T47D (cell line): ENCODE data around the gene SEC24A.

GRCh38 chr5:133820207-133821074 lies 148.0 kb downstream of the C5orf15 start:
- RRBS, result no CpG with 5 or more reads among the region's 10 CpGs

- RRBS, result no CpG with 5 or more reads among the region's 5 CpGs
Observed at GRCh38 chr5:133994902-133995234, 9.9 kb downstream of the VDAC1 start.

DNA sequence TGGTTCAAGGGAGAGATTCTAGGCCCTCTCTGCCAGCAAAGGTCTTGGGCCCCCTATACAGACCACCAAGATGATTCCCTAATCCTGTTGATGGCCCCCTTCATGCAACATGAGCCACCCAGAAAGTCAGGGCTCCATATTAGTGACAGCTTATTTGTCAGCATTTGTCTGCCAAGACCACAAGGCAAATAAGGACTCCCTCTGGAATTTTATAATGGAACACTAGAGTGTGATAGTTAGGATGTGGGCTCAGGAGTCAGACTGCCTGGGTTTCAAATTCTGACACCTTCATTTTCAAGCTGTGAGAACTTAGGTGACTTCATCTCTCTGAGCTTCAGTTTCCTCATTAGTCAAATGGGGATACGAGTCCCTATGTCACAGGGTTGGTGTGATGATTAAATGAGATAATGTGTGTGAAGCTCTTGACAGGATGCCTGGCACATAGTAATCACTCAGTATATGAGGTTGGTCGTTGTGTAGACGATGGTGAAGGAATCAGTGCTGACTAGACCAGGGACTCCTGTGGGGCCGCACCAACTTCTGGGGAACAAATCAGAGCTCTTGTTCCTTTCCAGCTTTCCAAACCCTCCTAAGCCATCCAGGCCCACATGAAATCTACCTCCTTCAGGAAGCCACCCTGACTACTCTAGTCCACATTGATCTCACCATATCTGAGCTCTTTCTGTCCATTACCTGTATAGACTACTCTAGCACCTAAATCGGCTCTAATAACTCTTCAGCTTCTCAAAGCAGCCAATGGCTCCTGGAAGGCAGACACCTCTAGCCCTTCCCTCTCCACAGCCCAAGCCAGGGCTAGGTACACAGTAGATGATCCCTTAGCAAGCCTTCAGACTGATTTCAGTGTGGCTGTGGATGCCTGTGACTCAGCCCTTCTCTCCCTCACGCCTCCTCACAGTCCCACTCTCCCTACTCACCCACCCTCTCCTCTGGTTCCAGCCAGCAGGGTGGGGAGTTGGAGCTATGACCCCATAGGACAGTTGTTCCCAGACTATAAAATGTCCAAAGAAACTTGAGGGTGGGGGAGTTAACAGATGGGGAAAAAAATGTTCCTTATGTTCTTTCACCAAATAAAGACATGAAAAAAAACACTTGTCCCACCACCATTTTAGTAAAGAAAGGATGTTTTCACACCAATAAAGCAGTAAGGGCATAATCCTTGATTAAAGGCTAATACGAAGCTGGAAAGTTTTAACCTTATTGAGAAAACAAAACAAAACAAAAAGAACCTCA lies 2.5 kb upstream of the TCF7 start:
- RRBS, result no CpG with 5 or more reads among the region's 7 CpGs

GRCh38 chr5:134148929-134149666 lies 27.7 kb downstream of the SKP1 start:
- RRBS, result 91% methylated on average over 1 of the region's 9 CpGs

- RRBS, result no CpG with 5 or more reads among the region's 7 CpGs
Observed at GRCh38 chr5:134159840-134160193, 16.9 kb downstream of the SKP1 start.

DNA sequence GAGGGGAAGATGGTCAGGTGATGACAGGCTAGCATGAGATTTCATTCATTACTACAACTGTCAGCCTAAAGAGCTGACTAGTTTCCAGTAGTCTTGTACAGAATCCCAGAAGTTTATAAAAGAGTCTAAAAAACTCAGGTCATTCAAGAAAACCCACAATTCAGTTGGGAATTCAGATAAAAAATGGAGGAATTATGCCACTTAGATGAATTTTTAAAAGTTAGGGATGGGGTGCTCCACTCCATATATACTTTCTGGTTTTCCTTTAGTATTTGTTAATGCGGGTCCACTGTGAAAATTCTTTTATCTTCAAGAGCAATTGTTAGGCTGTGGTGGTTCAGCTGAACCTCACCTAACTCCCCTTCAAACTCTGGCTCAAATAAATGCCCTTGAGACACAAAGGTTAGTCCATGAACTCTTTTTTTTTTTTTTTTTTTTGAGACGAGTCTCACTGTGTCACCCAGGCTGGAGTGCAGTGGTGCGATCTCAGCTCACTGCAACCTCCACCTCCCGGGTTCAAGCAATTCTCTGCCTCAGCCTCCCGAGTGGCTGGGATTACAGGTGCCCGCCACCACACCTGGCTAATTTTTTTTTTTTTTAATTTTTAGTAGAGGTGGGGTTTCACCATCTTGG lies 13.2 kb upstream of the SKP1 start:
- RRBS, result no CpG with 5 or more reads among the region's 6 CpGs

GRCh38 chr5:134223889-134224408 lies 1.9 kb downstream of the PPP2CA start:
- RRBS, result no CpG with 5 or more reads among the region's 7 CpGs

- RRBS, result no CpG with 5 or more reads among the region's 9 CpGs
Observed at GRCh38 chr5:134244952-134245641, 19.2 kb upstream of the PPP2CA start.

- RRBS, result no CpG with 5 or more reads among the region's 4 CpGs
Observed at GRCh38 chr5:134437915-134438471, 26.3 kb upstream of the CDKN2AIPNL start.

GRCh38 chr5:134524529-134524770 lies 1.0 kb upstream of the JADE2 start:
- RRBS, result 2% methylated on average over 9 of the region's 14 CpGs

GRCh38 chr5:134524771-134525592 lies 488 bp upstream of the JADE2 start:
- RRBS, result 2% methylated on average over 13 of the region's 59 CpGs

DNA sequence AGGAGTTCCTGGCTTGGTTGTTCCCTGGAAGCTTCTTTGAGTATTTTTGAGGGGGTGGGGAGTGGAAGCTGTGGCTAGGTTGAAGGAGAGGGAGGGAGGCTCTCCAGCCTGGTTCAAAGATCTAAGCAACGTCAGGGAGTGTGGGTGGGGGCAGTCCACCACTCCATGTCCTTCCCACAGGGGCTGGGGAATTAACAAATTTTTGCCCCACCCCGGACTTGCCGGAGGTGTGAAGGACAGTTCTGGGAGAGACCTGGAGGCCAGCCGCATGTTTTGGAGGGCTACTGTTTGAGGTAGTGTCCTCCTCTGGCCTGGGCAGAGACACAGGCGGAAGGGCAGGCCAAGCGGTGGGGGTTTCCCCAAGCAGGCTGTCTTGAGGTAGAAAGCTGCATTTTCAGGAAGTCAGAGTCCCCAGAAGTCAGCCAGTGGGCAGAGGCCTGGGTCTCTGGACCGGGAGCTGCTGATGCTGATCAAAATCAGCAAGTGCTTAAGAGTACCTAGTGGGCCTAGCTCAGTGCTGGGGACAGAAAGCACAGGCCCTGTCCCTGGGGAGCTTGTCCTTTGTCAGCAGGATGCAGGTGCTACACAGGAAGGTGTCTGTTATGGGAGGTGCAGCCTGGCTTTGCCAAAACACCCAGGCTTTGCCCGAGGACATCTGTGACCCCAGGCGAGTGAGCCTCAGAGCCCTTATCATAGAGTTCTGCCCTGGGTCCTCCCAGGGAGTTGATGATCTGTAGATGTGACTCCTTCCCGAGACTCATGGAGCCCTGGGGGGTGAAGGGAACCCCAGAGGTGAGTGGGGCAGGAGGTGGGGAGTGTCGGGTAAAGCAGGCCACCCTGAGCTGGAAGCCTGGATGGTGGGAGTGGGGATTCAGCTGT lies 18.5 kb downstream of the JADE2 start:
- RRBS, result no CpG with 5 or more reads among the region's 11 CpGs

GRCh38 chr5:134552254-134552755 lies 26.8 kb downstream of the JADE2 start:
- RRBS, result no CpG with 5 or more reads among the region's 3 CpGs

DNA sequence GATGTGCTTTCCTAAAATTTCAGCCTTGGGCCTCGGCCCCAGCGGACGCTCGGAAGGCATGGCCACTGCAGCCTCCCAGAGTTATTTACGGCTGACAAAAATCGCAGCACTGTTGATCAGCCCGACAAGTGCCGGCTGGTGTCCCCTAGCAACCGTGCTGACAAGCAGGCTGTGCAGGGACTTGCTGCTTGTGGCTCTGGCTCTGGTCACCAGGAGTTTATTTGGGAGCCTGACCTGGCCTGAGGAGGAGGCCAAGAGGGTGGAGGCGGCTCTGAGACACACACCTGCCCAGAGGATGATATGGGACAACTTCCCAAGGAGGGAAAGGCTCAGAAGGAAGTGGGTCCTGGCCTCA lies 43.9 kb downstream of the JADE2 start:
- RRBS, result no CpG with 5 or more reads among the region's 10 CpGs

GRCh38 chr5:134648307-134648962 lies at the start of gene SEC24A:
Gene SEC24A, plus strand, starts transcription at chr5:134648785.
- RRBS, result 2% methylated on average over 11 of the region's 62 CpGs

- RRBS, result no CpG with 5 or more reads among the region's 5 CpGs
Observed at GRCh38 chr5:134659435-134659899, 10.9 kb downstream of the SEC24A start.

DNA sequence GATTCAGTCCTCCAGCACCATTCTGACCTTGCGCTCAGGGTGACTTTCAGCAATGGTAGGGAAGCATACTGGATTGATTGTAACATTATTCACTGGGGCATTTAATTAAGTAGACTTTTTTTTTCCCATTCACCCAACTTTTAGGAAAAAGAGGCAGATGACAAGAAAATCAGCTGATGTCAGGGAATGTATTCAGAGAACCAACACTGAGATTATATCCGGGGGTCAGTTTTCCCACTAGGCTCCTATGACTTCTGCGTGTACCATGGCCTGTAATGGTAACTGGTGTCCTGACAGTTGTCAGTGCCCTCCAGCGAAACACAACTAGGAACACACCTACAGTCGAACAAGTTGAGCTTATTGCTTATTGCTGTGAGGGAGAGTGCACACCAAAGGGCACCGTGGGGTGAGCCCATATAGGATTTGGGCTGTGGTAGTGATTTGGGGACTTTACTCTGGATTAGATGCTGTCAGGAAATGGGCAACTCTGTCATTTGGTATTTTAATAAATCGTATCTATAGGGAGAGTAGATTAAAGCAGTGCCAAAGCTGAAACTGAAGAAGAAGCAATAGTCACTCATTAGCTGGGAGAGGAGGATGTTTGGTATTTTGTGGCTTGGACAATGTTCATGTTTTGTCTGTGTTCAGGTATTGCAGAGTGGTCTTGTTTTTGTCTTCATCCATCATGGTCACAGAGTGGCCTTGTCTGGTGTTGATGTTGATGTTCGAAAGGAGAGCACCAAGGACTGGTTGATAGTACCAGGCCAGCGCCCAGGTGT lies 7.3 kb downstream of the PCBD2 start:
- RRBS, result no CpG with 5 or more reads among the region's 9 CpGs

GRCh38 chr5:135035038-135035425 lies 1.0 kb upstream of the PITX1 start:
- RRBS, result no CpG with 5 or more reads among the region's 4 CpGs

DNA sequence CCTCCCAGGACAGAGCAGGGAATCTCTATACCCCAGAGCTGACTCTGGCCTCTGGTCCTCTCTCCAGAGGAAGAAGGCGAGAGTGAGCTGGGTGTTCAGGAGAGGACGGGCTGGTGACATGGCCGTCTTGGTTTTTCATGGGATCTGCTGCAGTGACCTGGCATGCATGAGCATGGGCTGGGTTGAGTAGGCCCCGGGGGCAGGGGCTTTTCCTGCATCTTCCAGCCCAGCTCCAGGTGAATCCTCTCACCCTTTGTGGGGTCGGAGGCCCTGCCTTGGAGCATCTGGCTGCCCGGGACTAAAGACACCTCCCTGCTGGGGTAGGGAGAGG lies 28.1 kb upstream of the PITX1 start:
- RRBS, result 47% methylated on average over 3 of the region's 6 CpGs

- RRBS, result no CpG with 5 or more reads among the region's 7 CpGs
Observed at GRCh38 chr5:135116038-135116588, 82.1 kb upstream of the PITX1 start.